Body of pancreas (tissue), 2 donors: ENCODE measurements around the genes ADGRE2 and OR7A10.

- PRO-cap: no peak
- RAMPAGE, long total RNA, 2 experiments: no peak in any of the 2 experiments
Measured at GRCh38 chr19:14433915-14434353, 828 bp downstream of the PKN1 start.

DNA sequence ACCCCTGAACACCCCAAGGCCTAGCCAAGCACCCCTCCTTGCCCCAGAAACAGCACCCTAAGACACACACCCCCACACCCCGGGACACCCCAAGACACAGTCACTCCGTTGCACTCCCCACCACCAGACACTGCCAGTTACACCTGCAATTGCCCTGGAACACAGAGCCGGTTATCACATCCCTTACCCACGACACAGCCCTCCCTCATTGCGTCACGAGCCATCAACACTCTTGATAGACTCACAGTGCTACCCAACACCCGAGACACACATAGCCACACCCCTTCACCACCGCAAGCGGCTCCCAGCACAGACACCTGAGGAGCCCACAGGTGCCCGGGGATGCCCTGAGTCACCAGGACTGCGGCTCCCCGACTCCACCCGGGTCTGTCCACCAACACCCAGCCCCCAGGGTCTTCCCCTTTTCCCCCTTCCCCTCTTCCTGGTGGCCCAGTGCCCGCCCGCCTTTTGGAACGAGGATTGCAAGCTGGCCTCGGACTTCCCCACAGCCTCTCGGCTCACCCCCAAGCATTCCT lies 1.5 kb upstream of the PTGER1 start:
- PRO-cap: no peak
- RAMPAGE, long total RNA, 2 experiments: no peak in any of the 2 experiments

DNA sequence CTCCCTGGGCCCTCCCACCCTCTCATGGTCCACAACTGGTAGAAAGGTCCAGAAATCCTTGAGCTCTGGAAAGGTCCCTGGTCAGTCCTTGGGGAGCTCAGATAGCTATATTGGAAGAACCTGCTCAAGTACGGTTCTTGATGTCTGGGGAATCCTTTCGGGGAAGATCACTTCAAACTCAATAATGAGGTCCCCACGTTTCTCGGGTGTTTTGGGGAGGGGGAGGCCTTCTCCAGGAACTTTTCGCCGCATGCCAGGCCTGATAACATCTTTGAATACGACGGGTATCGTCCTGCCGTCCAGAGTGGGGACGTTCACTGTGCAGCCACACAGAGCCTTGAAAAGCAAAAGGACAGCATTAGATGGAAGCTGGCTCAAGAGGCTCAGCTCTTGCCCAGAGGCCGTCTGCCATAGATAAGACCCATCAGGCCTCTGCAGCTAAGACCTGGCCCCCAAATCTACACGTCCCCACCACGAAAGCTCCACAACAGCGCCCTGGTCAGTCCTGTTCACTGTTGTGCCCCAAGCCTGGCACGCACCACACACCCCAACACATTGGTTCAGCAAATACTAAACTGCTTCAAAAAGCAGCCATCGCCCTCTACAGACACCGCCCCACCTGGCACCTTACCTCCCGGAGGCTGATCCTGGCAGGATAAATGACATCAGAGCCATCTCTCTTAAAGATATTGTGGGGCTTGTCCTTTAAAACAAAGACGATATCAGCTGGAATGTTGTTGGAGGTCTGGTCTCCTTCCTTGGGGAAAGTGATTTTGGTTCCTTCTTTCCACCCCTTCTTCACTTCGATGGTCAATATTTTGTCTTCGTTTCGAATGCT lies 2.1 kb downstream of the DNAJB1 start:
- PRO-cap: no peak
- RAMPAGE, long total RNA, 2 experiments: no peak in any of the 2 experiments

- PRO-cap: no peak
- RAMPAGE, long total RNA, 2 experiments: no peak in any of the 2 experiments
Measured at GRCh38 chr19:14516673-14517760, 1.2 kb downstream of the DNAJB1 start.

GRCh38 chr19:14732284-14732890 lies 42.5 kb downstream of the ZNF333 start:
- PRO-cap: no peak
- RAMPAGE, long total RNA, 2 experiments: no peak in any of the 2 experiments

- PRO-cap: no peak
- RAMPAGE, long total RNA, 2 experiments: no peak in any of the 2 experiments
Measured at GRCh38 chr19:14758829-14759344, 19.5 kb downstream of the ADGRE2 start.

DNA sequence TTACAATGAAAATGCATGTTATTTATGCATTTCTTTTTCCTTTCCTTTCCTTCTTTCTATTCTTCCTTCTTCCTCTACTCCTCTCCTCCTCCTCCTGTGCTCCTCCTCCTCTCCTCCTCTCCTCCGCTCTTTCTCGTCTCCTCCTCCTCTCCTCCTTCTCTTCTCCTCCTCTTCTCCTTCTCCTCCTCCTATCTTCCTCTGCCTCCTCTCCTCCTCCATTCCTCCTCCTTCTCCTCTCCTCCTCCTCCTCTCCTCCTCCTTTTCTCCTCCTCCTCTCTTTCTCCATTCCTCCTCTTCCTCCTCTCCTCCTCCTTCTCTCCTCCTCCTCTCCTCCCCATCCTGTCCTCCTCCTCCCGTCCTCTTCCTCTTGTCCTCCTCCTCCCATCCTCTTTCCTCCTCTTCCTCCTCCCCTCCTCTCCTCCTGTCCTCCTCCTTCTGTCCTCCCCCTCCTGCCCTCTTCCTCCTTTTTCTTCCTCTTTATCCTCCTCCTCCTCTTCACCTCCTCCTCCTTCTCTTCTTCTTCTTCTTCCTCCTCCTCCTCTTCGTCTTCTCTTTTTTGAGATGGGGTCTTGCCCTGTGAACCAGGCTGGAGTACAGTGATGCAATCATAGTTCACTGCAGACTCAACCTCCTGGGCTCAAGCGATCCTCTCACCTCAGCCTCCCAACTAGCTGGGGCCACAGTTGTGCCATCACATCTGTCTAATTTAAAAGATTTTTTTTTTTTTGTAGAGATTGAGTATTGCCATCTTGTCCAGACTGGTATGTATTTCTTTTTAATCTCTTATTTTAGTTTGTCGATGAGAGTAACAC lies 14.6 kb downstream of the ADGRE2 start:
- PRO-cap: no peak
- RAMPAGE, long total RNA, 2 experiments: no peak in any of the 2 experiments

DNA sequence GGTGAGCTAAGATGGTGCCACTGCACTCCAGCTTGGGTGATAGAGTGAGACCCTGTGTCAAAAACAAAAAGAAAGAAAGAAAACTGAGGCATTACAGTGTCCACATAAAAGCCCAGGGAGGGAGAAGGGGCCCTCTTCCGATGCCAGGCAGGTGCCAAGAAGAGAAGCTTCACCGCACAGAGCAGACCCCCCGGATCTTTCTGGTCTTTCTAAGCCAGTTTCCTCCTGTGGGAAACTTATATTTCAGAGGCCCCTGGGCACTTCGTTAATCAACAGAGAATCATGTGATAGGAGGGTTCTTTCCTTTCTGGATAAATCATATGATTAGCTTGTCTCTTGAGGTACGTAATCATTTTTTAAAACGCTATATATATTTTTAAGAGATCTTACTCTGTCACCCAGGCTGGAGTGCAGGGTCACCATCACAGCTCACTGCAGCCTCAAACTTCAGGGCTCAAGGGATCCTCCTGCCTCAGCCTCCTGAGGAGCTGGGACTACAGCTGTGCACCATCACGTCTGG lies at the start of gene ADGRE2:
Gene ADGRE2 (minus strand): TSS at position 211 of the 520 bp plus-strand sequence.
- PRO-cap: no peak
- RAMPAGE, long total RNA, 2 experiments: no peak in any of the 2 experiments

GRCh38 chr19:14848780-14849343 lies at the start of gene OR7A10:
Gene OR7A10, minus strand, starts transcription at chr19:14848922.
- PRO-cap: no peak
- RAMPAGE, long total RNA, 2 experiments: no peak in any of the 2 experiments

- PRO-cap: no peak
- RAMPAGE, long total RNA, 2 experiments: no peak in any of the 2 experiments
Measured at GRCh38 chr19:15011058-15011570, 588 bp downstream of the CCDC105 start.

DNA sequence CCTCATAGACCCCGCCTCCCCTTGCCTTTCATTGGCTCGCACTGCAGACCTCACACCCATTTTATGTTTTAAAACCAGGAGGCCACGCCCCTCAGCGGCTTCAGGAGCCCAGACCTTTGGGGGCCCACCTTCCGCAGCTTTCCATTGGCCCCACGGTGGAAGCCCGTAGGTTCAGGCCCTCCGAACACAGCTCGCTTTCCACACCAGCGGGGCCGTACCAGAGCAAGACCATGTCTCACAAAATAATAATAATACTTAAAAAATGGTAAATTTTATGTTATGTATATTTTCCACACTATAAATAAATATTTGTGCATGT lies 222 bp upstream of the ILVBL start:
- PRO-cap: bidirectional peak, plus-strand start at position 144 of the sequence, minus-strand start outside the sequence
- RAMPAGE, long total RNA, 2 experiments: no peak in any of the 2 experiments

GRCh38 chr19:15194891-15195213 lies 5.9 kb downstream of the NOTCH3 start:
- PRO-cap: no peak
- RAMPAGE, long total RNA, 2 experiments: no peak in any of the 2 experiments

GRCh38 chr19:15236328-15236919 lies 4.2 kb upstream of the EPHX3 start:
- PRO-cap: no peak
- RAMPAGE, long total RNA, 2 experiments: no peak in any of the 2 experiments

GRCh38 chr19:15256052-15256472 lies 23.8 kb upstream of the EPHX3 start:
- PRO-cap: no peak
- RAMPAGE, long total RNA, 2 experiments: no peak in any of the 2 experiments

DNA sequence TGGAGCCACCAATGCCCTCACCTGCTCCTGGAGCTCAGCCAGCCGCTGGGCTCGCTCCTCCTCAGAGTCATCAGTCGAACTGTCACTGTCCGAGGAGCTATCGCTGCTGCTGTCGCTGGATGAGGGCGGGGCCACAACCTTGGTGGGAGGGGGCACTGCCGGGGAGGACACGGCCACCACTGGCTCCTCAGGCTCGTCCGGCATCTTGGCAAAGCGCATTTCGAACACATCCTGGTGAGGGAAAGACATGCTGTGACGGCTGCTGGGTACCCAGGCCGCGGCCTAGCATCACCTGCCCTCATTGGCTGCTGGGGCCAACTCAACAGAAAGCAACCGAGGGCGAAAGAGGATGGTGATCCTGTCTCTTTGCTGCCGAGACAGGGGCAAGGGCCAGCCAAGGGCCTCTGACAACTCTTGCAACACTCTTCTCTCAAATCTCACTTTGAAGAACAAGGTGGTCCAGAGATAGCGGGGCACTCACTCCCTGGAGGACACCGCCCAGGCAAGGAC lies 24.8 kb upstream of the EPHX3 start:
- PRO-cap: no peak
- RAMPAGE, long total RNA, 2 experiments: start-site peak on the minus strand in 1 of 2 experiments, centred at position 70 of the sequence, 18 reads per replicate

DNA sequence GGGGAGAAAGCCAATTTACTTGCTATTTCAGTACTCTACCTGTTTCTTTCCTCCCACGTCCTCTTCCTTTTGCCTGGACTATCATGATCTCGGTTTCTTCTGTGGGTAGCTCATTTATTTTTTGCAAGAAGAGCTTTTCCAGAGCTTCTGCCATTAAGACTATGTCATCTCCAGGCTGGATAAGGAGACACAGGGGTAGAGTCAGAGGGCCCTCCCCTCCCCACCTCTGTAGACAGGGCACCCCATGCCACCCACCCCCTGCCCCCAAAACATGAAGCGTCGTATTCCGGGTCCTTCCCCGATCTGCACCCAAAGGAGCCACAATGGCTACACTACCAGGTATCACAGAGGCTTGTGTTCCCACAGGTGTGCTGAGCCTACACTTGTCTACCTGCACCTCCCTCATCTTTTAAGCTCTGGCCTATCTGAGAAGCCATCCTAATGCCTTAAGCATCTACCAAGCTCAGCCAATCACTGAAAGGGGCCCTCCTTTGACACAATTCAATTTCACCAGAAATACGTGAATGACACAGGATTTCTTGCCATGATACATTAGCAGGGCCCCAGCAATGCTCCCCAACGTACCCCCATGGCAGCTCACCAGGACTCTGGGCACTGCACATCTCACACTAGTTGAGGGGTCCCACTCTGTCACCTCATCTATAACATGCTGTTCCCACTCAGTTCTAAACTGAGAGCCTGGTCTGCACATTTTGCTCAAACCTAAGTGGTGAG lies 35.3 kb upstream of the EPHX3 start:
- PRO-cap: no peak
- RAMPAGE, long total RNA, 2 experiments: no peak in any of the 2 experiments

DNA sequence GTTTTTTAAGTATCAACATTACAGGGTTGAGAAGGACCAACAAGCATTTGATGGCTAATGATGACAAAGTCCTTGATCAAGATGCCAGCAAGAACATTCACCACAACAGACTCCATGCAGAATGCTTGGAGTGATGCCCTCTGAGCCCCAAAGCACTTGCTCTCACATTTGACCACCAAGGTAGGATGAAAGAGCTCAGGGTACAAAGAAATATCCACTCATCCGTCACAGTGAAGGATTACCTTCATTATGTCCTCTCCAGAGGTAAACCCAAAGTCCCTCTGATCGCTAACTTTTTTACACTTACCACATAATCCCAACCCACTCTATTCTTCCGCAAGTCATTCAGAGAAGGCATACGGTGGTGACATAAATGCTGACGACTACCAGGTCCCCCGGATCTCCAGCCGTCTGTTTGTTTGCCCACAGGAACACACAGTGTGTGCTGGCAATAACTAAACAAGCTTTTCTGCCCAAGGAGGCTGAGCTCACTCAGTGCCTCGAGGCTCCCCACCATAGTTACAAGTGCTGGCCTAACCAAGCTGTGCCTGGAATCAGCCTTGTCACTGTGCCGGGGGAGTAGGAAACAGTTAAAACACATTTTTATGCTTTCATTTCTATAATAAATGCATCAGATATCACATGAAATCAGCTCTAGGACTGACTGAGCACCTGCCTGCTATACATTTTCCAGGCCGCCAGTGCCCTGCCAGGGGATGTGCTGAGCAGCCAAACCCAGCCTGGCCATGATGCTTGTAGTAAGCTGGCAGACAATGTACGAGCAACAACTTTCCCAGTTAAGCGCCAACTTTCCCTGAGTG lies 28.3 kb downstream of the BRD4 start:
- PRO-cap: no peak
- RAMPAGE, long total RNA, 2 experiments: no peak in any of the 2 experiments

DNA sequence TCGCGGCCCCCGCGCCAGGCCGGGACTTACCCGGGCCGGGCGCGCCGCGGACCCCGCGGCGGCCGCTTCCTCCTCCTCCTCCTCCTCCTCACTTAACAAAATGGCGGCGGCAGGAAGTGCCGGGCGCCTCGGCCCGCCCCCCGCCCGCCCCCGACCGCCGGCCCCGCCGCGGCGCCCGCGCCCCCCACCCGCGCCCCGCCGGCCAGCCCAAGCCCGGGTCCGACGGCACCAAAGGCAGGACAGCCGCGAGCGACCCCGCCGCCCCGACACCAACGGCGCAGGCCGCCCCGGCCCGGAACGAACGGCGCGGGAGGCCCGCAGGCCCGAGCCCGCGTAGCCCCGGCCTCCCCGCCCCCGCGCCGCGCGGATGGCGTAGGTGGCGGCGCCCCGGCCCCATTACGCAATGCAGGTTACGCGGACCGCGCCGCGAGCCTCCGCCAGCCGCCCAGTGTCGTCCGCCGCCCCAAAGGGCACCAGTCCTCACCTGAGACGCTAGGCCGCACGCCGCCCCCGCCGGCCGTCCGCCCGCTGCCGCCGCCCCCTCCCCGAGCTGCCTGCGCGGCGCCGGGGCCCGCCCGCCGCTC lies 441 bp downstream of the BRD4 start:
- PRO-cap: bidirectional peak, plus-strand start at position 98 of the sequence, minus-strand start at position 90 of the sequence; bidirectional peak, plus-strand start at position 403 of the sequence, minus-strand start at position 465 of the sequence
- RAMPAGE, long total RNA, 2 experiments: no peak in any of the 2 experiments

DNA sequence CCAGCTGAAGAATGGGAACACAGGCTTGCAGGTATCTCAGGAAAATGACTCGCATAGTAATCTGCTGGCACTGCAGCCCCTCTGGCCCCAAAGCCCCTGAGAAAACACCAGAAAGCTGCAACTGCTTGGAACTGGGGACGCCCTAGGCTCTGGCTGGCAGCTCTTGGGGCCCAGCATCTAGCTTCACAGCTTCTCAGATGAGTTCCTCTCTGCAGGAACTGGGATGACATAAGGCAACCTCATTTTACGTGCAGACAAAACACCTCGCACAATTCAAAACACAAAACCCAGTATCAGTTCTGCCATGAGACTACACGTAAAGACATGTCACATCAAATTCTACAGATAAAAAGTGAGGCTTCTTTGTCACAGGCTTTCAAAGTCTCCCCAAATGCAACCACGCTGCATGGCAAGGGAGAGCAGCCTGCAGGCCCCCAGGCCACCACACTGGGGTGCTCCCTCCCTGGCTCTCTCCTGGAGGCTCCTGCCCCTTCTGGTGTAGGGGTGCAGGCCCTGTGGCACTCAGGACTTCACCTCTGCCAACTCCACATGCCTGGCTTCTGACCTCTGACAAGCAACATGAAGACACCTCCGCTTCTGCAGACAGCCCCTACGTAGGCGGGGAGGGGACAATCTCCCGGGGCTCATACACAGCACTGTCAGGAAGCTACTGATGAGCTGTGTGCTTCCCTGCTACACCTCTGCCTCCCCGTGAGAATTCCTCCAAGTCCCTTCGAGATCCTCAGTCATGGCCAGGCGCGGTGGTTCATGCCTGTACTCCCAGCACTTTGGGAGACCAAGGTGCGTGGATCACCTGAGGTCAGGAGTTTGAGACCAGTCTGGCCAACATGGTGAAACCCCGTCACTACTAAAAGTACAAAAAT lies 14.4 kb downstream of the AKAP8 start:
- PRO-cap: no peak
- RAMPAGE, long total RNA, 2 experiments: no peak in any of the 2 experiments

DNA sequence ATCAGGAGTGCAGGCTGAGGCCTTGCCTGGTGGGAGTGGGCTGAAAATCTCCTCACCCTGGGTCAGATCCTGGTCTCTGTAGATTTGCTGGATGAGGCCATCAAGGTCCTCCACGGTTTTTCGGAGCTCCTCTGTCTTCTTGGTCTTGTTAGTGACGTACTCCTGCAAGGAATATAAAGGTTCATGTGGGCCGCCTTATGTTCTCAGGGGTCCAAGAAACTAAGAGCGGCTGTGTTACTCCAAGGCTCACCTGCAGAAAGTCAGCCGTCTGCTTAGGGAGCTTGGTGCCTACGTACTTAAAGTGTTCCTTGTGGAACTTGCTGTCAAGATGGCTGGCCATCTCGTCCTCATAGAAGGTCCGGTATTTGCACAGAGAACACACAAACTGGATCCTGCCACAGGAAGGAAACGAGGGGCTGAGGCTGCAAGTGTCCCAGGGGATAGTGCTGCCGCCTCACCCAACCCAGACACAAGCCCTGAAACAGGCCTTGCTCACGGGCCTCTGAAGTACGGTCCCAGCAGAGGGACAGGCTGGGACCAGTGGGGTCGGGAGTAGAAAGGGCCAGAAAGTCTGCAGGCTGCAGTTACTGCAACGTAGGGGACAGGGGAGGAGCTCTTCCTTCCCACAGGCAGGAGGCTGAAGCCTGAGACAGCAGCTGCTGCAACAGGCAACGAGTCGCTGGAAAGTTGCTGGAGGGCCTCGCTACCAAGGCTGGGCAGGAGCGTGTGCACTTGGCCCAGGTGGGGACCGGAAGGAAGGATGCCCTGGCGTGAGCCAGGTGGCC lies 18.1 kb upstream of the AKAP8 start:
- PRO-cap: no peak
- RAMPAGE, long total RNA, 2 experiments: no peak in any of the 2 experiments